Measurements from ENCODE around the genes ENOPH1 and COQ2.

GRCh38 chr4:80069436-80070250 lies 3.4 kb downstream of the ANTXR2 start:
- PRO-cap, 3 experiments, result no peak in any of the 3 experiments

- PRO-cap, 3 experiments, result no peak in any of the 3 experiments
Measured at GRCh38 chr4:80070251-80071268, 2.5 kb downstream of the ANTXR2 start.

- PRO-cap, 3 experiments, result no peak in any of the 3 experiments
Measured at GRCh38 chr4:80125796-80126212, 52.8 kb upstream of the ANTXR2 start.

GRCh38 chr4:81214166-81214901 lies 688 bp downstream of the PRKG2 start:
- PRO-cap, 3 experiments, result no peak in any of the 3 experiments

DNA sequence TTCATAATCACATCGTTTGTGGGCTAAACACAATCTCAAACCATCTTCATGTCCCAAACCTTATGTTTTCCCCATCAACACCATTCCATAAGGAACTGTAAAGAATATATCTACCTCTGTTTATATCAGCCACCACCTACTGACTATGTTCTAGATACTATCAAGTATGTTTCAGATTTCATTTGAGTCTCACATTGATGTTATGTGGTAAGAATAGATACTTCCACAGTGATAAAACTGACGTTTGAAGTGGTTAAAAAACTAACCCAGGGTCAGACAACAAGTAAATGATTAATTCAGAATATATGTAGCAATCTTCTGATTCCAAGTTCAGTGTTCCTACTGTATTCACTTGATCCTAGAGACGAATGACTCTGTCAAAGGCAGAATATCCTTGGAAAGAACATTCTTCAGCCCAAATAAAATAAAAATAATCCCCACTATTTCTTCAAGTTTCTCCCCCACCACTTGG lies 156.8 kb upstream of the RASGEF1B start:
- PRO-cap, 3 experiments, result no peak in any of the 3 experiments

GRCh38 chr4:82230201-82230855 lies 143.5 kb downstream of the HNRNPD start:
- PRO-cap, 3 experiments, result no peak in any of the 3 experiments

- PRO-cap, 3 experiments, result no peak in any of the 3 experiments
Measured at GRCh38 chr4:82347989-82348918, 25.5 kb downstream of the HNRNPD start.

DNA sequence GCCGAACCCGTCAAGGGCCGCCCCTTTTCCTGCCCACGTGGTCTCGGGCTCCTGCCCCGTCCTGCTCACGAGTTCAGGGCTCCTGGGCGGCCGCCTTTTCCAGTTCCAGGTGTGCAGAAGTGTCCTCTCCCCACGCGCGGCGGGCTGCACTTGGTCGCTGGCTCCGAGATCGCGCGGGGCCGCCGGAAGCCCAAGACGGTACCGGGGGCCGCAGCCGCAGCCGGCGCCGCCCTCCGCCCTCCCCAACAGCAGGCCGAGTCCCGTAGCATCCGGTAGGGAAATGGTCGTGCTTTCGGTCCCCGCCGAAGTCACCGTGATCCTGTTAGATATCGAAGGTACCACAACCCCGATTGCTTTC lies at the start of gene ENOPH1:
ENOPH1 (plus strand) TSS at position 41 of the 358 bp plus-strand sequence.
- PRO-cap, 3 experiments, result peak in 3 of 3 experiments; most common plus-strand start position 41 of the sequence (in 3)

- PRO-cap, 3 experiments, result peak in 1 of 3 experiments; most common minus-strand start chr4:82718391 (in 1)
Measured at GRCh38 chr4:82717843-82718671, 80.5 kb downstream of the SCD5 start.

DNA sequence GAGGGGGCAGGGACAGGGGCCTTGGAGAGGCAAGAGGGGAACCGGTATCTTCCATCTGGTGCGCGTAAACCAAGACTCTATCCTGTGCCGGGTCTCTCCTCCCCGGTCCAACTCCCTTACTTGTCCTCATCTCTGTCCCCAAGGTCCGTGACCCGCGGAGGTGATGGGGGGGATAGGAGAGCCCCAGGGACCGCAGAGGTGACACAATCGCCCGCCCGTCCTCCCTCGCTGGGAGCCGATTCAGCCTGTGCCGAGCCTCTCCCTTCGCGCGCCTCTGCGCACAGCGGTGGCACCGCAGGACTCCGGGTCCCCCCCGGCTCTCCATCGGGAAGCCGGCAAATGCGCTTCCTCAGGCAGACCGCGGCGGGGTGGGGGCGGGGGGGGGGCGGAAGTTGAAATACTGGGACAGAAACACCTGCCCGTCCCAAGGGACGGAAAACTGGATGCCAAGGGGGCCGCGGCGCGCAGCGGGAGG lies 848 bp downstream of the SCD5 start:
- PRO-cap, 3 experiments, result no peak in any of the 3 experiments

DNA sequence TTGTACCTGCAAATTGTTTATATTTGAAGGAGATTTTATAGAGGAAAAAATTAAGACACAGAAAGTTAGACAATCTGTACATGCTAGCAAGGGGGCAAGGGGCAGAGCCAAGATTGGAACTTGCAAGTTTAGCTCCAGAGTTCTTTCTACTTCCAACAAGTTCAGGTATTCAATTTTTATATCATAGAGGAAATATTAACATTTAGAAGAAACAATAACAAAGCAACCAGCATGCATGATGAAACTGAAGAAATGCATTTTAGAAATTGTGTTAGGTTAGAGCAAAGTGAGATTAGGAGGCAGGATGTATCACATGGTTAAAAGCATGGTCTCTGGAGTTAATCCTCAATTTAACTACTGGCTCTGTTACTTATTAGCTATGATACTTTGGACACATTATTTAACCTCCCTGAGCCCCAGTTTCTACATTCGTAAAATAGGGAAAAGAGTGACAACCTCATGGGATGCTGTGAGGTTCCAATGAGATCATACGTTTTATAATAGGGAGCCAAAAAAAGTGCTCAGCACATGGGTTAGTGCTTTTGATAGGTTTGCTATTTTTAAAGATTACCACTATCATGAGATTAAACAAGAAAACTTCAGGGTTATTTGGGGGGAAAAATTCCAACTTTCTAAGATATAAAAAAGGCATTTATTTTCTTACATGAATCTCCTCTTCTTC lies 4.9 kb downstream of the SEC31A start:
- PRO-cap, 3 experiments, result no peak in any of the 3 experiments

GRCh38 chr4:83113518-83113882 lies 1.0 kb downstream of the PLAC8 start:
- PRO-cap, 3 experiments, result no peak in any of the 3 experiments

GRCh38 chr4:83115907-83116268 lies 1.4 kb upstream of the PLAC8 start:
- PRO-cap, 3 experiments, result no peak in any of the 3 experiments

- PRO-cap, 3 experiments, result peak in 1 of 3 experiments; most common minus-strand start chr4:83219821 (in 1)
Measured at GRCh38 chr4:83219076-83220157, 65.2 kb downstream of the COQ2 start.

DNA sequence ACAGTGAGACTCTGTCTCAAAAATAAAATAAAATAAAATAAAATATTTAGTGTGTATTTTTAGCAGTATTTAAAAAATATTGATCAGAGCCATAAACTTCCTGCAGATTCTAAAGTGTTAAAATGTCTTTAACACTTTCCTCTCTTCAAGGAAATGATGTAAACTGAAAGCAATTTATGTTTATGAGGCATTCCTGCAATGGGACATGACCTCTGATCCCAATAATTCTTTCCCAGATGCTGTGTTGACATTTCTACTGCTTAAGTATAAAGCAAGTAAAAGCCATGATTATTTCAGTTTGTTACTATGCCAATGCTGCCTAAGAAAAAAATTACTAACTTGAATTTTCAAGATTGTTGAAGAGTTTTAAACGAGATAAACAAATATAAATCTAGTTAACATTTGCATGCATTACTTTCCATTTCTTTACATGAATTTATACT lies 29.0 kb downstream of the COQ2 start:
- PRO-cap, 3 experiments, result no peak in any of the 3 experiments

GRCh38 chr4:83284050-83284966 lies at the start of gene COQ2:
TSS of gene COQ2 (minus strand) at chr4:83284798.
- PRO-cap, 3 experiments, result peak in 3 of 3 experiments; most common plus-strand start chr4:83284855 (in 3); most common minus-strand start chr4:83284449 (in 2)

- PRO-cap, 3 experiments, result no peak in any of the 3 experiments
Measured at GRCh38 chr4:83320360-83321142, 14.1 kb downstream of the HPSE start.

GRCh38 chr4:83417489-83417688 lies 38.2 kb downstream of the HELQ start:
- PRO-cap, 3 experiments, result no peak in any of the 3 experiments

DNA sequence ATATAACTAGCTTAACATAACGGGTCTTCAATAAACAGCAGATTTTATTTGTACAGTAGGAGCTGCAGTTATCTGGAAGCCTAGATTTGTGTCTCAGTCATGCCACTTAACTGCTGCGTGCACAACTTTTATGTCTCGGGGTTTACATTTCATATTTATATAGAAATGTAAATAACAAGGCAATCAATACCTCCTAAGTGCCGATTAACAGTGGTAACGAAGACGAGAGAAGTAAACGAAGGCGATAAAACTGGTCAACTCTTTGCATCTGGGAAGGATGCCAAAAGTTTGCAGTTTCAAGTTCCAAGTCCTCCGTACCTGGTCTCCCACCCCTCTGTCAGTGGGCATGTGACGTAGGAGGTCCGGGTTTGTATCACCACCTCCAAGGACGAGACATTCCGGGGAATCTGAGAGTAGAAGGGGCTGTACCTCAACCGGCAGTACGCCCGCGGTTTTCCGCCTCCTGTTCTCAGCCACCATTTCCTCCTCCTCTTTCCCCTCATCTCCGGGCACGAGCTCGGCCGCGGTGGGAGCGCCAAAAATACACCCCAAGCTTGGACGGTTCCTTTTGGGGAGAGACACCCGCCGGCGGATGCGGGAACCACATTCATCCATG lies 436 bp downstream of the HELQ start:
- PRO-cap, 3 experiments, result peak in 3 of 3 experiments; most common plus-strand start position 396 of the sequence (in 3); most common minus-strand start position 328 of the sequence (in 1)

GRCh38 chr4:83536677-83536838 lies 650 bp downstream of the GPAT3 start:
- PRO-cap, 3 experiments, result no peak in any of the 3 experiments

Measured in Metastatic Breast Carcinoma in the Ovary (tissue), 3 donors.